Cardiac atrium fibroblast (primary cell): ENCODE measurements around the genes CEBPZ and PRKD3.

- RAMPAGE, long total RNA = no peak
Measured at GRCh38 chr2:36877708-36878096, 88.6 kb downstream of the STRN start.

GRCh38 chr2:36921204-36922018 is 44.9 kb downstream of the STRN start:
- RAMPAGE, long total RNA = no peak

GRCh38 chr2:37020164-37020602 is 53.8 kb upstream of the STRN start:
- RAMPAGE, long total RNA = no peak

GRCh38 chr2:37104400-37105213 is 20.3 kb downstream of the GPATCH11 start:
- RAMPAGE, long total RNA = no peak

GRCh38 chr2:37227657-37228004 is 3.8 kb downstream of the CEBPZ start:
- RAMPAGE, long total RNA = no peak

DNA sequence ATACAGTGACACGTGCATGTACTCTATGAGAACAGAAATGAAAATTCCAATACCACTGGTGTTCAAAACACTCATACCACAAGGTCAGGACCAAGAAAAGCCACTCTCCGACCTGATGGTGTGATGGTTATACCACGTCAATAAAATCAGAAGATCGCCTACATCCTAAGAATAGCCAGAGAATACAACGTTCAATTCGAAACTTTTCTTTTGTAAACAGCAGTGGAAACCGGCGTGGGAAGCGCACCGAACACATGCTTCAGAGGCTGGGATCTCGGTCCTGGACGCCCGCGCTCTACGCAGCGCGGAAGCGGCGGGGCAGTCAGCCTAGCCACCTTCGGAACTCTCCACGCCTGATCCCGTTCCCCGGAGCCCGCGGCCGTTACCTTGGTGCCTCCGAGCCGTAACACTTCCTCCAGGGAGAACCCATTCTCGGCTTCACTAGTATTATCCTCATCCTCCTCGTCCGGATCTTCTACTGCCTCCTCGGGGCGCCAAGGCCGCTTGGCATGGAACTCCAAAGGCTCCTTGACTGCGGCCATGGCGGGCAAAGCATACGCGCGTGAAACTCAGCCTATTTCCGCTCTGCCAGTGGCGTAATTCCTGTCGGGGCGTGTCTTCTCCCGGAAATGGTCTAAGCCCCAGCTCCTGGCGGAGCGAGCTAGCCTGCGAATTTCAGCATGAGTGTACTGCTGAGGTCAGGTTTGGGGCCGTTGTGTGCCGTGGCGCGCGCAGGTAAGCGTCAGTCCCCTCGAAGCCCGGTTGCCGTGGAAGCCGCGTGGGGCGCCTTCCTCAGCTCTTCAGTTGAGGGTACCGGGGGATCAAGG is at the start of gene CEBPZ:
Gene CEBPZ (minus strand): TSS at position 571 of the 827 bp plus-strand sequence.
- RAMPAGE, long total RNA = start-site peak on the plus strand centred at position 655 of the sequence, 33 bp wide, 67 and 24 reads in 2 replicates

DNA sequence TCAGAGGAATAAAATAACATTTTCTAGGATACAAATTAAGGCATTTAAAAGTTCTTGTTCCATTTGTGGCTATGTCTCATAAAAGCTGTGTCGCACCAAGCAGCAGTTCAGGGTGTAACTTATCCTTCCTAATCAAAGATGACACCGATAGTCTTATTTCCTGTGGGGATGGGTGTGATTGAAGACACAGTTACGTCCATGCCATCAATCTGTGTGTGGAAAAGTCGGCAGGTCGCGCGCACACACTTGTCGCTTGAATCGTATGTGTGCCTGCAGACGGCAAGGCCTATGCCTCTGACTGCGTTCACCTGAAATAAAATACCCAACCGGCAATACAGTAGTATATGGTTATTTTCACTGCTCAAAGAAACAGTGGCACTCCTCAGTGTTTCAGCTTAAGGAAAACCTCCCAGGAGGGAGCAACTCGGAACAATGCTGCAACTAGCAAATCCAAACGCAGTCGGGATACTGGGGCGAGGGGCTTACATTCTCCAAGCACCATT is 894 bp downstream of the PRKD3 start:
- RAMPAGE, long total RNA = no peak

DNA sequence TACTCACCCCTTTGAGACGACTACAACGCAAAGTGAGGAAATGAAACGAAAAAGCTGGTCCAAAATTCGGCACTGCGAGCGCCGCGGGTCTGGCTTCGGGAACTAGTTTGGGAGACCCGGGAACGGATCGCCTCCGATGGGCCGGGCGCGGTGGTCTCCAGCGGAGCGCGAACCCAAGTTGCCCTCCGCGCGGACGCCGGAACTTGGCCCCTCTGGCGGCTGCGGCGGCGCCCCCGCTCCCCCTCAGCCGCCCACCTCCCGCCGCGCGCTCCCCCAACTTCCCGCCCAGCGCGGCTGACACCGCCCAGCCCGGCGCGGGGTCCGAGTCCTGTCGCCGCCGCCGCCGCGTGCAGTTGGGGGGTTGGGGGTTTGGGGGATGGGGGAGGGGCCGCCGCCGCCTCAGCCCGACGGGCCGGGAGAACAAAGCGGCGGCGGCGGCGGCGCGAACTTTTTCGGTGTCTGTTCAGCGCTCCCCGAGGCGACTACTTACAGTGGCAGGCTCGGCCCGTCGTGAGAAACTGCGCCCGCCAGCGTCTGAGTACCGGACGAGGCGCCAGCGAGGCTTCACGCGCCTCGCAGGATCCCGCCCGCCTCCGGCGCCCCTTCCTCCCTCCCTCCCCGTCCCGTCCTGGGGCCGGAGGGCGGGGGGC is at the start of gene PRKD3:
Gene PRKD3 (minus strand): TSS at position 643 of the 650 bp plus-strand sequence.
- RAMPAGE, long total RNA = start-site peak on the minus strand centred at position 579 of the sequence, 49 bp wide, 73 and 36 reads in 2 replicates

GRCh38 chr2:37582988-37583363 is 88.5 kb downstream of the CDC42EP3 start:
- RAMPAGE, long total RNA = no peak

DNA sequence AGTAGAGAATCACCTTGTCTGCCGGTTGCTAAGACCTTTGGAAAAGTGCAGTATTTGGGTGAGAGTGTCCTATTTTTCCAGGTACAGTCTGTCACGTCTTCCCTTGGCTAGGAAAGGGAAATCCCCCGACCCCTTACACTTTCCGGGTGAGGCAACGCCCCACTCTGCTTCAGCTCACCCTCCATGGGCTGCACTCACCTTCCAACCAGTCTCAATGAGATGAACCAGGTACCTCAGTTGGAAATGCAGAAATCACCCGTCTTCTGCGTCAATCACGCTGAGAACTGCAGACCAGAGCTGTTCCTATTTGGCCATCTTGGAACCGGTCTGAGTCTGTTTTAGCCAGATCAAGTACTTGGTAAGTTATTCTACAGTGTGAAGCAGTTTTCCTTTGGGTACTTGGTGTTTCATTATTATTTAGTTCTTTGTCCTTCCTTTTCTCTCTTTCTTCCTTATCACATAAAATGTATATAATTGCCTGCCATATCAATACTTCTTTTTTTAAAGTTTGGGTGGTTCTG is 71.4 kb downstream of the CDC42EP3 start:
- RAMPAGE, long total RNA = no peak

DNA sequence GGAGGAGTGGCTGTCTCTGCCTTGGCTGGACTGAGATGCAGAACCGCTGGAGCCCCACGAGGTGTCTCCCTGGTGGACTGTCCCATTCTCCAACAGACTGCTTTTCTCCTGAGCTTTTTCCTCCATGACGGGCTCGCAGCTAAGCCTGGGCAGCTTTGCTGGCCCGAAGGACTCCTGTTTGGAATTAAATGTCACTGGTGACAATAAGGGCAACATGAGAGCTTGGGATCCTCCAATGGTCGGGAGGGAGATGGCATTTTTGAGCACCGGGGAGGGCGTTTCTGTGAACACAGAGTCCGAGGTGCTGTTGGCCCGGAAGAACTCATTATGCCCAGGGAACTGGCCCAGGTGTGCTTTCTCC is 25.4 kb downstream of the CDC42EP3 start:
- RAMPAGE, long total RNA = no peak

GRCh38 chr2:37653705-37654474 is 17.6 kb downstream of the CDC42EP3 start:
- RAMPAGE, long total RNA = no peak

DNA sequence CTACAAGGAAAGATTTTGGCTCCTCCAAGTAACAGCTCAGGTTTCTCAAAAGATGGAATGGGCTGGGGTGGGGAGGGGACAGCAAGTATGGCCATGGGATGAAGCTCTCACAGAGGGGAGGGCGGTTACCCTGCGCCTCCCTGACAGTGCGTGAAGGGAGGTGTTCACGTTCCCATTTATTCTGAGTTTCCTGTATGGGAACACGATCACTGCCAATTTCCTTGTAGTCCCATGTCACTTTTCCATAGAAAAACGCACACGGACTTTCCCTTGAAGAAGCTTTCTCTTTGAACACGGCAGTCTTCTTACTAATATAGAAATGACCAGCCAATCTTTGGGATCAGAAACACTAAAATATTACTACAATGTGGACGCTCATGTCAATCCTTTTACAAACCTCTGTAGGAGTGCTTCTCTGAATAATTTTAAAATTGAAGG is 16.9 kb downstream of the CDC42EP3 start:
- RAMPAGE, long total RNA = no peak

DNA sequence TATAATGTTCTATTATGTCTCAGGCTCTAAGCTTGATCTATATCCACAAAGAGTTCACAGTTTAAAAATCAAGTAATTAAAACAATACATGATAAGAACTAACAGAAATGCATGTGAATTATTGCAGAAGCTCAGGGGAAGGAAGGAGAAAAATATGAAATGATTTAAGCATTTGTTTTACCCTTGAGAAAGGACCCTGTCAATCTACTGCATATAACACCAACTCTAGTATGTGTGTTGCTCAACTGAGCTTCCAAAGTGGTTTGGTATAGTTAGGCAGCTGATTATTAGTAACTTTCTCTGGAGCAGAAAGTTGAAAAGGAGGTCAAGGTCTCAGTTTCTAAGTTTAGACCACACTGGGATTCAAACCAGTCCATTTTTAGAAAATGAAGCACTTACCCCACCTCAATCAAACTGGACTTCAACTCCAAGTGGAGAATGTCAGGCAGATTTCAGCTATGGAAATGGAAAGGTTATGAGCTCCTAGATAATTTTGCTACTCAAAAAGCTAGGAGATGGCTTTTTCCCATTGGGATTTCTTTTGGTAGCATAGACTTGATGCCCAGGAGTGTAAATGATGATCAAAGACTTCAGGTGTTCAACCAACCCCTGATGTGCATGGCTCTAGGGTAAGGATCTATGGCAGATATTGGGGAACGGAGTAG is 123.3 kb upstream of the CDC42EP3 start:
- RAMPAGE, long total RNA = no peak

- RAMPAGE, long total RNA = no peak
Measured at GRCh38 chr2:37905048-37905492, 20.0 kb upstream of the RMDN2 start.

GRCh38 chr2:37919530-37920275 is 5.4 kb upstream of the RMDN2 start:
- RAMPAGE, long total RNA = no peak

GRCh38 chr2:38085074-38085906 is 9.3 kb upstream of the CYP1B1 start:
- RAMPAGE, long total RNA = no peak

DNA sequence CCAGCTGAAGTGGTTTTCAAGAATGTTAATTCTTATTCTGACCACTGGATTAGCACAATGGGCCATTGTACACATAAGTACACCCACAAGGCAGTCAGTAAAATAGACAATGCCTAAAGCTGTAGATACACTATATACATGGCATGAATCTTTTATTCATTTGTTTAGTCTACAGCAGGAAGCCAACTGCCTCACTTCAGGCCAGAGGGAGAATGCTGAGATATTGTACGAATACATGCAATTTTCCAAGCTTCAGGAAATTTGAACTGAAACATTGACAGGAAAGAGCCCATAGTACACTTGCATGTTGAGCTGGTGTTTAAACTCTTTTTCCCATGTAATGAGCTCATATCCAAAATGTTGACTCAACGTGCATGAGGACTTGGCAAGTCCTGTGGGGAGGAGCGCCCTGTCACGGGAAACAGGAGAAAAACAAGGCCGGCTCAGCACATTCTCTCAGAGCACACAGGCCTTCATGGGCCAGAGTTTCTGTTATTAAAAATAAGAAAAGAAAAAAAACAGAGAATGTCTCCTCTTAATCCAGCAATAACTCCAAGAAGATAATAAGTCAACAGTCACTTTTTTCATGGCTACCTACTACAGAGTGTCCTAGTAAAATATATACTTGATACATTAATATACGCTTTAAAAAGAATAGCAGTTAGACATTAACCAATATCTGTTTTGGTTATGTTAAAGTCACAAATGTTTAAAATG is 111.7 kb upstream of the CYP1B1 start:
- RAMPAGE, long total RNA = no peak

DNA sequence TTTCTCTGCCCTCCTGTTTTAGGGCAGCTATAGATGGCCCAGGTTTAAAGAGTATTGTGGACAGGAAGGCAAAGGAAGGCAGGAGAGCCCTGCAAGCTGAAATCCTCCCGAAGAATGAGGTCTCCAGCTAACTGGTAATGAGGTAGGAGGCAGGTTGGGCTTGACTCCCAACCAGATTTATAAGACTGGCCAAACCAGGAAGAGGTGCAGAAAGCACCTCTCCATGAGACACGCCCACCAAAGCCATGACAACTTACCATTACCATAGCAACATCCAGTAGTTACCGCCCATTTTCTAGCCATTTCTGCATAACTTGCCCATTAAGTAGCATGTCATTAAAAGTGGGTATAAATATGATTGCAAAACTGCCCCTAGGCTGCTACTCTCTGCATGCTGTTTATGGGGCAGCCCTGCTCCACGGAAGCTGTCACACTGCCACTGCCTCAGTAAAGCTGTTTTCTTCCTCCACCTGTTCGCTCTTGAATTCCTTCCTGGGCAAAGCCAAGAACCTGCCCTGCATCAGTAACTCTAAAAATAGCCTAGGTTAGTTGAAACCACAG is 132.0 kb downstream of the ATL2 start:
- RAMPAGE, long total RNA = no peak

GRCh38 chr2:38377469-38377809 is 366 bp upstream of the ATL2 start:
- RAMPAGE, long total RNA = no peak